ENCODE measurements around the gene SLC29A1.

GRCh38 chr6:43490542-43491123 is 13.3 kb downstream of the TJAP1 start:
- RRBS, 2 experiments, result no CpG with 5 or more reads among the region's 8 CpGs

DNA sequence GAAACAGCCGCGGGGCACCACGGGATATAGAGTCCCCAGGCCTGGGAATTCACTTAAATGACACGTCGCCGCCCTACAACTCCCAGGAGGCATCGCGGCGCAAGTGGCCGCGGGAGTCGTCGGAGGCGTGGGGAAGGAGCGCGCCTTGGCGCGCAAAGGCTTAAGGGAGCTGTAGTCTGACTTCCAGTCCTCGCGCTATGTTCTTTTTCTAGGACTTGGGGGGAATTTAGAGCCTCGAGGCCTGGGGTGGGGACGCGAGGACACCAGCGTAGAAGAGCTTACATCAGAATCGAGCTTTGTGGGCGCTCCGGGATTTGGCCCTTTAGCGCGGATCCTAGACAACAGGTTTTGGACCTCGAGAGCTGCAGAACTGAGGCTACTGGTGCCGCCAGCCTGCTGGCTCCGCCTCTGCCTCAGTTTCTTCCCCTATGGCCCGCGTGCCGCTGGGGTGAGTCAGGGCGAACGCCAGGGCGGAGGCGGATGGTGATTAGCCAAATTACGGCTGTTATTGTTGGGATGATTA is 319 bp upstream of the GTPBP2 start:
- RRBS, 2 experiments, result no CpG with 5 or more reads among the region's 40 CpGs

DNA sequence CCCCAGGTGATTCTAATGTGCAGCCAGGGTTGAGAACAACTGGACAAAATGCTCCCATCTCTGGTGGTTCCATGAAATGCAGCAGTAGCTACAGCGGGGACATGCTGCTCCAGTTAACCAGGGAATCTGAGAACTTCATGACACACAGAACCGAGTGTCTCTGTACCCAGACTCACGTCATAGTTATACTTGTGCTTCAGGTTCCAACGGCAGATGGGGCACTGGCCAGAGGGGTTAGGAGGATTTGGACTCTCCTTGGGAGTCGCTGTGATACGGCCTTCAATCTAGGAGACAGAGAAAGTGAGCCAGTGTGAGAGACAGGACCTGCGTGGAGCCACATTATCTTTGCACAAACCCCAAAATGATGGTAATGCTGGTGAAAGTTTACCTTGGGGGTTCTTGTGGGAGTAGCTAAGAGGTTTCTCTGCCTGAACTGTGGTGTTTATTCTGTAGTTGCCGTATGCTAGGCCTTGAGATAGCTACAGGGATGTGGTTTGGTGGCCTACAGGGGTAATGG is 9.2 kb downstream of the MRPS18A start:
- RRBS, 2 experiments, result no CpG with 5 or more reads among the region's 8 CpGs

DNA sequence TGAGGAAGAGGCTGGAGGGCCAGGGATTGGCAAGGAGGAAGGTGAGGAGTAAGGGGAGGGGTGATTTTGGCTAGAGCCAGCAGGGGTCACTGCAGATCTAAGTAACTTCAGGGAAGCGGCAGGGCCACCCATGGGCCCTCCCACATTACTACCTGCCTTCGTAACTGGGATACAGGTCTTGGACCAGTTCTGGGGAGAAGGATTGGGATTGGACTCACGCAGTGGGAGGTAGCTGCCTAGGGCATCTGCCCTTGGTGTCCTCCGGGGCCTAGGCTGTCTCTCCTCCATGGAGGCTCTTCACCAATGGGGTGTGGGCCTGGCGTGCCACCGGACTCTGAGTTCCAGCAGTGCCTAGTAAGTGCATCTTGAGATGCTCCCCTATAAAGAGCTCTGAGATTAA is 36.3 kb upstream of the MRPS18A start:
- RRBS, 2 experiments, result 92 to 94% methylated on average over 3 of the region's 6 CpGs

DNA sequence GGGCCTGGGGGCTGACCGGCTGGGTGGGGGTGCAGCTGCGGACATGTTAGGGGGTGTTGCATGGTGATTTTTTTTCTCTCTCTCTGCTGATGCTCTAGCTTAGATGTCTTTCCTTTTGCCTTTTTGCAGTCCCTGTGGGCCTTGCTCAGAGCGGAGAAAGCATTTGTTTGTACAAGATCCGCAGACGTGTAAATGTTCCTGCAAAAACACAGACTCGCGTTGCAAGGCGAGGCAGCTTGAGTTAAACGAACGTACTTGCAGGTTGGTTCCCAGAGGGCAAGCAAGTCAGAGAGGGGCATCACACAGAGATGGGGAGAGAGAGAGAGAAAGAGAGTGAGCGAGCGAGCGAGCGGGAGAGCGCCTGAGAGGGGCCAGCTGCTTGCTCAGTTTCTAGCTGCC is 11.8 kb downstream of the VEGFA start:
- RRBS, 2 experiments, result no CpG with 5 or more reads among the region's 15 CpGs

- RRBS, 2 experiments, result no CpG with 5 or more reads among the region's 9 CpGs
Observed at GRCh38 chr6:43789547-43790423, 19.8 kb downstream of the VEGFA start.

DNA sequence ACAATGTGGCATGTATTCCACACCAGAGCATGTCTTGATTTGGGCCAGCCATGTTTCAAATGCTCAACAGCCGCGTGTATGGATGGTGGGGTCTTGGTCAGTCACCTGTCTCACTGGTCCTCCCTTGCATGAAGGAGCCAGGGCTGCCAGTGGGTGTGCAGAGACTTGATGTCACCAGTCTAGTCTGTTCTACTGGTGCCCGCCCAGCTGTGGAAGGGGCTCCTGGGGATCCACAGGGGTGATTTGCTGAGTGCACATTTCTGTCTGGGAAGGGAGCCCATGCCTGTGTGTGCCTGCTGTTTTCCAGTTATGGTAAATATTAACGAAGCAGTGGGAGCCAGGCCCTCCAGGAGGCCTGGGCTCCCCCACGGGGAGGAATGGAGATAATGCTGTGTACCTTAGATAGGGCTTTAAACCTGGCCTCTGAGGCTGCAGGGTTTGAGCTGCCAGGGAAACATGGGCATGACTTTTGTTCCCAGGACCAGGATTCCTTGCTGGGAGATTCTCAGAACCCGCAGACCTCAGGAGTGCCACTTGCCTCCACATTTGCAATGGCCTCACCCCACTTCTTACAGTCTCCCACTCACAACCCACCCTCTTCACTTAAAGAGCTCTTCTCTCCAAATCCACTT is 54.0 kb downstream of the VEGFA start:
- RRBS, 2 experiments, result no CpG with 5 or more reads among the region's 6 CpGs

DNA sequence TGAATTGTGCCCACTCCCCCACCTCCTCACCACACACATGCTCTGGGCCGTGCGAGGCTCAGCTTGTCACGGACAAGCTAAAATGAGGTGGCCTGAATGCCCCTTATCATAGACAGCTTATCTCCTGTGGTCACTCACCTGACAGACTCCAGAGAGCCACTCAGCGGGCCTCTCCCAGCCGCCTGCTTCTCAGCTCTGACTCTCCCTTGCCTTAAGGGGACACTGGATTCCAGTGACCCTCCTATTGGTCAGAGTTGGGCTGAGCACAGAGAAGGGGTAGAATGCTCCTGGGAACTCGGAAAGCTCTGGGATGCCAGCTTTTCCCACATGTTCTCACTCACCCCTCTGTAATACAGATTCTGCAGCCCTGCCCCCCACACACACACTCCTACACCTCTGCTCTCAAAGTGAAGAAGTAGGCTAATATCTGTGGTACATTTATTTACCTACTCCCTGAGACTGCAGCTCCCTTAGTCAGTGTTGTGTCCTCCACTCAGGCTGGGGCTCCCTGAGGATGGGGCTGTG is 167.5 kb downstream of the VEGFA start:
- RRBS, 2 experiments, result no CpG with 5 or more reads among the region's 6 CpGs

GRCh38 chr6:43977302-43978023 is 149.8 kb downstream of the MRPL14 start:
- RRBS, 2 experiments, result no CpG with 5 or more reads among the region's 9 CpGs

- RRBS, 2 experiments, result no CpG with 5 or more reads among the region's 28 CpGs
Observed at GRCh38 chr6:43998516-43999379, 128.5 kb downstream of the MRPL14 start.

DNA sequence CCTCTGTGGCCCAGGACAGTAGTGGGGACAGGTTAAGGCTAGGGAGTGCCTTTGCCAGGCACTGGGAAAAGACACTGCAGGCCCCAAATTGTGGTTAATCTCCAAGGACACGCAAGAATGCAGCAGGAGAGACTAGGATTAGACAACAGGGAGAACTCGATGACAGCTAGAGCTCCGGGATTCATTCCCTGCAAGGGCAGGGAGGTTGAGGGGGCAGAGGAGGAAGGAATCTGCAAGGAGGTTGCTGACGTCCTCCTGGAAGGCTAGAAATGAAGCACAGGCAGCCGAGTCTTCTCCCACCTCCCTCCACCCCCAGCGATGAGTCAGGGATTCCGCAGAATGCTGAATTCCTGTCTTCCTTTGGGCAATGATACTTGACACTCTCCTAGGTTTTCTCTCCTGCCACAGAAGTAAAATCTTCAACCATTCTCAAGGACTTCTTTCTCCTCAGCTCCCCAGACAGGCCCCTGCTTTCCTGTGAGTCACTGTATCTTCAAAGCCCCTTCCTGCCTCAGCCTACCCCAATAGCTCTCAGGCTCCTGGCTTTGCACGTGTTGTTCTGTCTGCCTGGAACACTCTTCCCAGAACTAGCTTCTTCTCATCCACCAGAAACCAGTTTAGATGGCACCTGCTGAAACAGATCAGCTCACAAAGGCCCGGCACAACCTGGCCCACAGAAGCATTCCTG is 85.7 kb downstream of the MRPL14 start:
- RRBS, 2 experiments, result no CpG with 5 or more reads among the region's 9 CpGs

- RRBS, 2 experiments, result no CpG with 5 or more reads among the region's 2 CpGs
Observed at GRCh38 chr6:44042834-44043422, 84.3 kb downstream of the MRPL14 start.

DNA sequence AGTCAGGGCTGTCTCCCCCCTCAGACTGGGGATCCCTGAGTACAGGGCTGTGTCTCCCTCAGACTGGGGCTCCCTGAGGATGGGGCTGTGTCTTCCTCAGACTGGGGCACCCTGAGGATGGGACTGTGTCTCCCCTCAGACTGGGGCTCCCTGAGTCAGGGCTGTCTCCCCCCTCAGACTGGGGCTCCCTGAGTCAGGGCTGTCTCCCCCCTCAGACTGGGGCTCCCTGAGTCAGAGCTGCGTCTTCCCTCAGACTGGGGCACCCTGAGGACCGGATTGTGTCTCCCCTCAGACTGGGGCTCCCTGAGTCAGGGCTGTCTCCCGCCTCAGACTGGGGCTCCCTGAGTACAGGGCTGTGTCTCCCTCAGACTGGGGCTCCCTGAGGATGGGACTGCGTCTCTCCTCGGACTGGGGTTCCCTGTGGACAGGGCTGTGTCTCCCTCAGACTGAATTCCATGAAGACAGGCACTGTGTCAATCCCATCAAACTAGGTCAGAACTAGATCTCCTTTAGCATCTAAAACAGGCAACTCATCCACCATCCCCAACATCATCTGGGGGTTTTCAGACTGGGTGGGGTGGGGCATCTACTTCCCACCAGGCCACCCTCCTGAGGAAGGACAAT is 60.7 kb downstream of the MRPL14 start:
- RRBS, 2 experiments, result no CpG with 5 or more reads among the region's 5 CpGs

- RRBS, 2 experiments, result no CpG with 5 or more reads among the region's 12 CpGs
Observed at GRCh38 chr6:44109835-44111100, 17.0 kb downstream of the MRPL14 start.

GRCh38 chr6:44170062-44170261 is 11.3 kb downstream of the CAPN11 start:
- RRBS, 2 experiments, result no CpG with 5 or more reads among the region's 2 CpGs

DNA sequence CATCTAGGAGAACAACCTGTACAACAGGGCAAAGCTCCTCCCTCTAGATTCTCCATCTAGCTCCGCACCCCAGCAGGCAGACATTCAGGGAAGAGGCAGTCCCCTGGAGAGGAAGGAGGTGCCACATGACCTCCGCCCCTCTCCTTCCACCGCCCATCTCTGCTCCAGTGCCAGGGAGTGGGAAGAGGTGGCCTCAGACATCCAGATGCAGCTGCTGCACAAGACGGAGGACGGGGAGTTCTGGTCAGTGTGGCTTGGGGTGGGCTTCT is 17.7 kb downstream of the CAPN11 start:
- RRBS, 2 experiments, result no CpG with 5 or more reads among the region's 5 CpGs

DNA sequence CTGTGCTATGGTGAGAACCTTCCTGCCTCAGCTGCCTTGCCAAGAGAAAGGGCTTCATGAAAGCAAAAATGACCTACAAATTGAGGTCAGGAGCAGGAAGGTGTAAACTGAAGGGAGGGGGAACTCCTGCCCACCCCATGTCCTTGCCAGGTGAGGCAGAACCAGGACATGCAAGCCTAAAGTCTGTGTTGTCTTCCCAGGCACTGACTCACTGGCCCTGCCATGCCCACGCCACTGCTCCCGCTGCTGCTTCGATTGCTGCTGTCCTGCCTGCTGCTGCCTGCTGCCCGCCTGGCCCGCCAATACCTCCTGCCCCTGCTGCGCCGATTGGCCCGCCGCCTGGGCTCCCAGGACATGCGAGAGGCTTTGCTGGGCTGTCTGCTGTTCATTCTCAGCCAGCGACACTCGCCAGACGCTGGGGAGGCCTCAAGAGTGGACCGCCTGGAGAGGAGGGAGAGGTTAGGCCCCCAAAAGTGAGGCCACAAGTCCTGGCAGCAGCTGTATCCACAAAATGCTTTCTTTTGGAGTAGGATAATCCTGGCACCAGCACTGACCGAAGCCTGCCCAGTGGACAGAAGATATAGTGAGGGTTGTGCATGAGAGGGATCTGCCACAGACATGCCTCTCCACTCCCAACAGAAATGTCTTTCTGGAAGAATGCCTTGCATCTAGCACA is 662 bp downstream of the MYMX start:
- RRBS, 2 experiments, result no CpG with 5 or more reads among the region's 15 CpGs

DNA sequence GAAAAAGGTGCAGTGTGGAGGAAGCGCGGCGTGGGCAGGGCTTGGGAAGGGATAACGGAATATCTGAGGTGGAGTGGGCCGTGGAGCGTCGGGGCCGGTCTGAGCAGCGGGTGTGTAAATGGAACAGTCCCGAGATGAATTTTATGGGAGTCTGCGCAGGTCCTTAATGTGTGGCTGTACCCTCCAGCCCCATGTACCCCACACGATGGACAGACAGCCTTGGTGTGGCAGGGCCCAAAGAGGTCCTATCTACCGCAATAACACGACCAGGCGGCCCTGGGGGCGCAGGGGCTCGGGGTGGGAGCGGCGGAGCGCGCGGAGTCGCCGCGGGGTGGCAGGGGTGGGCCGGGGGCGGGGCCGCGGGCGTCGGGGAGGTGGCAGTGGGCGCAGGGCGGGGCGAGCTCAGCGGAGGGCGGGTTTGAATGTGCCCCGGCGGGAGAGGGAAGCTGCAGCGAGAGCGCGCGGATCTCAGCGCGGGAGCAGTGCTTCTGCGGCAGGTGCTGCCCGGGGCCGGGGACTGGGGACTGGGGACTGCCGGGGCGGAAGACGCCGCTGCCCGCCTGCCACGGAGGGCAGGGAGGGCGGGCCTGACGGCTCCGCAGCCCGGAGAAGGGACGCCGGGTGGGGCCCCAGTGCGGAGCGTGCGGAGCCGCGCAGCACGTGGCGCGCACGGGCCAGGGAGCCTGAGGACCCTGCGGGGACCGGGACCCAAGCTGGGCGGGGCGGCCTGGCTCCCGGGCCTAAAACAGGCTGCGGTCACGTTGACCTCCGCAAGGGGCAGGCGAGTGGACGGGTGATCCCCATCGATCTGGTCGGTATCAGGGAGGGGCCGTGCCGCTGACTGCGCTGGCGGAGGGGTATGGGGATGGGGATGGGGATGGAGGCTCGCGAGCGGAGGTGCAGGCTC is at the start of gene SLC29A1:
SLC29A1 (plus strand) TSS at position 451 of the 907 bp plus-strand sequence.
- RRBS, 2 experiments, result under 1 to 2% methylated on average over 38 of the region's 87 CpGs

DNA sequence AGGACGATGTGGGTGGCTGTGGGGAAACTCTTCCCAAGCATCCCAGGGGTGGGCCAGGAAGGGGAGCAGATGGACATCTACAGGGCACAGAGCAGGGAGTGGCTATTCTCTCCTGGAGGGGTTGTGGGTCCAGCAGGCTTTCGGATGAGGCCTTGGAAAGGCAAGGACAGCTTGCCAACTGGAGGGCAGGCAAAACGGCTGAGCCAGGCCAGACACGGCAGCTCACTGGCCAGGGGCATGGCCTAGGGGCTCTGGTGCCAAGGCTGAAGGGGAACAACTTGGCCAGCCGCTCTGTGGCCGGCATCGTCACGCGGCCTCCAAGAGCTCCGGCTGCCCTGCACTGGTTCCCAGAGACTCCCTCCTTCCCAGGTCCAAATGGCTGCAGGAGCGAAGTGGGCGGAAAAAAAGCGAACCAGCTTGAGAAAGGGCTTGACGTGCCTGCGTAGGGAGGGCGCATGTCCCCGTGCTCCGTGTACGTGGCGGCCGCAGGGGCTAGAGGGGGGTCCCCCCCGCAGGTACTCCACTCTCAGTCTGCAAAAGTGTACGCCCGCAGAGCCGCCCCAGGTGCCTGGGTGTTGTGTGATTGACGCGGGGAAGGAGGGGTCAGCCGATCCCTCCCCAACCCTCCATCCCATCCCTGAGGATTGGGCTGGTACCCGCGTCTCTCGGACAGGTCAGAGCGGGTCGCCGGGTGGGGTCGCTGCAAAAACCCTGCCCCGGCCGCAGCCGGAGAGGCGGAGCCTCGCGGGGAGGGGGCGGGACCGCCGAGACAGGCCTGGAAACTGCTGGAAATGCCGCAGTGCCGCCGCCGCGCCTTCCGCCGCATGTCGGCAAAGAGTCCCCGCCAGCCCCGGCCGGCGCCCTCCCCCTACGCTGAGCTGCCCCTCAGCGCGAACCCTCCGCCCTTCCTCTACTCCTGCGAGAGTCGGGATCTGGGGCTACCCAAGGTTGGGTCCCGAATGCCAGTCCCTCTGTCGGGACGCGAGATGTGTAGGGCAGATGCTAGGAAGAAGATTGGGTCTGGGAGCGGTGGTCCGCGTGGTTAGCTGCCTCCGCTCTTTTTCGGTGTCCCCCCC is 891 bp upstream of the HSP90AB1 start:
- RRBS, 2 experiments, result 0% methylated on average over 5 of the region's 71 CpGs; no CpG with 5 or more reads in 1 of the 2 experiments

All from NT2/D1 (cell line).